ENCODE measurements around a stretch of chr6.

- RRBS, result no CpG with 5 or more reads among the region's 10 CpGs
Measured at GRCh38 chr6:163965841-163966576, 551.5 kb downstream of the QKI start.

- RRBS, result no CpG with 5 or more reads among the region's 6 CpGs
Measured at GRCh38 chr6:163986184-163986827, 571.8 kb downstream of the QKI start.

DNA sequence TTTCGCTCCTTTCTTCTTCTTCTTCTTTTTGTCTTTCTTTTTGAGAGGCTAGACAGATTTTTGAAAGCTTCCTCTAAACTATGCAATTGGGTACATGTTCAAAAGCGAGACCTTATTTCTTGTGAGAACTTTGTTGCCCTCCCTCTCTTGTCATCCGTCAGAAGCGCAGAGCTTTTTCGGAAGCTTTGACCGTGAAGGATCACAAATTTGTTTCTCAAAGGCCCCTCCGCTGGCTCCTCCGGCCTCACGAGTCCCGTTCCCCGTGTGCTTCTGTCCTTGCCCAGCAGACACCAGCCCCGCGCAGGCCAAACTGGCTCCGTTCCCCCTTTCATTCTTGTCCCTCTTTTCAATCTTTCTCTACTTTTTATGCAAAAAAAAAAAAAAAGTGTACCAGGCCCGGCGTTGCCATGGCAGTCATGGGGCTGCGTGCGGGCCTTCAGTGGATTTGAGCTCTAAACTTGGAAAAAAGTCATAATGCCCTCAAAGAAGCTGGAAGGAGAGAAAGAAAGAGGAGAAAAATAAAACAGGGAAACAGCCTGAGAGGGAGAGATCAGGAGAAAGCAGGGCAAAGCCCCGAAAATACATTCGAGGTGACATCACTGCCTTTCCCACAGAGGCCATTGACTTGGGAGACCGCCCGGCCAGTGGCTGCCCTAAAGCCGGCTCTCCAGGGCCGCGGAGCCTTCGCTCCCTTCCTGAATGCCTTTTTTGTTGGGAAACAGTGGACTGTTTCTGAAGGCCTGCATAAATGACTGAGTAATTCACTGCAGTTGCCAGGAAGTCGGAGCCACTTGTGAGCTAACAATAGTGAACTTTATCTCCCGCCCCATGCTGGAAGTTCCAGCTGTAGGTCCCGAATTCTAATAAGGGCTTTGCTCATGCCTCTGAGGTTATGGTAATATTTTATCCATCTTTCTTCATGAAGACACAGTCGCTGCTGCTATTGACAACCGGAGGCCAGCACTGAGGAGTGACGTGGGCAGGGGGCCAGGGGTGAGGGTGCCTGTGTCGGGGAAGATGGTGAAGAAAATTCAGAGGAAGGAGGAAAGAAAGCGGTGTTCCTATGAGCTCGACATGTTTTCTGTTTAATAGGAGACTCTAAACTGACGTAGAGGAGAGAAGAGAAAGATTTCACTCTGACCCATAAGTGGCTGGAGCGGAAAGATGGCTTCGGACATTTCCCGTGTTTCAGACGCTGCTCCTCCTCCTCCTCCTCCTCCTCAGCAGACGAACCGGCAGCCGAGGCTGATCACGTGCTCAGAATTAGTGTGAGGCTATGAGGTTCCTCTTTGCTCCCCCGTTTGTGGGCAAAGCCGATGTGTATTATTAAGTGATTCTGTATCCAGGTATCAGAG, 670.9 kb downstream of the QKI start:
- RRBS, result no CpG with 5 or more reads among the region's 46 CpGs

DNA sequence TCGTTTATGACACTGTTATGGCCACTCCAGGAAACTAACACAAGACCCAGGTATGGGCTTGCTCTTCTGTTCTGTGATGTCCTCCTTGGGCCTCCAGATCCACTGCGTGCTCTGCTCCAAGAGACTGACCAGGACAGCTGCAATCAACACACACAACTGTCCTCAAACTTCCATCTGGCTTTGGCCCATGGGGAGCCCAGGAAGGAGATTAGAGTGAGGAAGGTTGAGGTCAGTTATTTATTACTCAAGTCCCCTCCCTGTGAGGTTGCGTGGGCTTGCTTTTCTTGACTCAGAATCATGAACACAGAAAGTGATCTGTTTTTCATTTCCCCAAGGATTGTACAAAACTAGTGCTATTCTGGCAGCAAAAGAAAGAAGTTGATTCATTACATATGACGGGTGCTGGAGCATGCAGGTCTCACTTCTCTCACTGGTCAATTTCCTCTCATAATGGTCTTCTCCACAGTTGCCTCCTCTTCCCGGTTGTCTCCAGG, 888.5 kb downstream of the QKI start:
- RRBS, result no CpG with 5 or more reads among the region's 5 CpGs

DNA sequence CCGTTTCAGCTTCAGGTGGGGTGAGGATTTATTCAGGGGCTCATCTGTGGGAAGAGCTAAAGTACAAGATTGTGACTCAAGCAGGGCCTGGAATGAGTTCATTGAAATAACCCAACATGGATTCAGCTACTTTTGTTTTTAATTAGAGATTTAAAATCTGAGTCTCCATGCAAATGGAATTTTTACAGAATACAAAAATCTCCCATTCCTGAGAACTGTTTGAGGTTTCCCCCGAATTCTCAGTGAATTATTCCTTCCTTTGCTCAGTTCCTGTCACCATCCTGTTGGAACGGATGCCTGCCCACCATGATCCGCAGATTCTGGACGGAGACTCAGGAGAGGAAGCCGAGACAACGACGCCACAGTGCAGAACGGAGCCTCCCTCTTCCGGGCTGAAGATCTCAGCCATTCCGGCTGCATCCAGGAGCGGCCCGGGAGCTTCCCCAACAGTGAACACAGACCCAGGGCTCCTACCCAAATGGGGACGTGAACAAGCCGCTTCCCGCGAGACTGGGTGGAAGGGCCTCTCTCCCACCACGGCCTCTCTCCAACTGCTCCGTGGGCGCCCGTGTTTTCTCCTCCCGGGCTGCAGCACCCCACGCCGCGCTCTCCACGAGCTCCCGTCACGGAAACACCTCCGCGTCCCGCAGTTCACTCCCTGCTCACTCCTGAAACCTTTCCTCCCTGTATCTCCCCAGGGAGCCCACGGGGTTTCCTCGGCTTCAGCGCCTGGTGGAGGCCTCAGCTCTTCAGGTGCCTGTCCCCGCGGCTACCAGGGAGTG, 922.4 kb downstream of the QKI start:
- RRBS, result no CpG with 5 or more reads among the region's 36 CpGs

DNA sequence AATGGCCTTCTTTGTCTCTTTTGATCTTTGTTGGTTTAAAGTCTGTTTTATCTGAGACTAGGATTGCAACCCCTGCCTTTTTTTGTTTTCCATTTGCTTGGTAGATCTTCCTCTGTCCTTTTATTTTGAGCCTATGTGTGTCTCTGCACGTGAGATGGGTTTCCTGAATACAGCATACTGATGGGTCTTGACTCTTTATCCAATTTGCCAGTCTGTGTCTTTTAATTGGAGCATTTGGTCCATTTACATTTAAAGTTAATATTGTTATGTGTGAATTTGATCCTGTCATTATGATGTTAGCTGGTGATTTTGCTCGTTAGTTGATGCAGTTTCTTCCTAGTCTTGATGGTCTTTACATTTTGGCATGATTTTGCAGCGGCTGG, 523.7 kb downstream of the C6orf118 start:
- RRBS, result no CpG with 5 or more reads among the region's 3 CpGs

DNA sequence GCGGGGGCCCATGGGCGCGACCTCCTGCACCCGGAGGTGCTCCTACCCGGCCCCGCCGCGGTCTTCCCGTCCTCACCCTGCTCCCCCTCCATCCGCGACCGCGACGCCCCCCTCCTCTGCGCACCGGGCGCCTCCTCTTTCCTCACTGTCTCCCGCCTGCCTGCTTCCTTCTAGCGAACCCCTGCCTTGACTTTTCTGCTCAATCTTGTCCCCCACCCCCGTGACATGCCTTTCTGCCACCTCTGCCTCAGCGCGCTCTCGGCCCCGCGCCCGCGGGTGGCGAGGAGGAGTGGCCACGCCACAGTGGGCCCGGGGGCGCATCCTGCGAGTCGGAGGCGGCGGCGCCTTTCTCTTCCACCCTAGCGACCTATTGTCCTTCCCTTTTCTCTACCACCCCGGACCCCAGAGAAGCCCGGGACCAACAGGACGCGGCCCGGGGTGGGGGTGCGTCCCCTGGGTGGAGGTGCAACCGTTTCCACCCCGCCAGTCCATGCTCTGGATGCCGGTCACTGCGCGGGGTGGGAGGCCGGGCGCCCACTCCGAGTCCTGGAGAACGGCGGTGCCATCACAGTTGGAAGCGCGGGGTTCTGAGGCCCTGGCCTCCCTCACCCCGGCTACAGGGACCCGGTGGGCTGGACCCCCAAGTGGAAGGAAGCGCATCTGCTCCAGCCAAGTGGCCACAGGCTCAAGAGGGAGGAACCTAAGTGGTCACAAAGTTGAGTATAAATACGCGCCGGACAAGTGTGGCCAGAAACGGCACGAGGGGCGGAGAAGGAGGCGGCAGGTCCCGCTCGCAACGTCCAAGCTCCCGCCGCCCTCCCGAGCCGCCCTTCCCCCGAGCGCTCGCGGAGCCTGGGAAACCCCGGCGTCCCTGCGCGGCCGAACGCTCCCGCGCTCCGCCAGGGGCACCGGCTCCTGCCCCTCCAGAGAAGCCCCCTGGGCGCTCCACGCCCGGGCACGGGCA, 1.9 kb downstream of the PDE10A start:
- RRBS, result 3% methylated on average over 53 of the region's 90 CpGs

- RRBS, result no CpG with 5 or more reads among the region's 7 CpGs
Measured at GRCh38 chr6:165752860-165753125, 89.8 kb upstream of the PDE10A start.

DNA sequence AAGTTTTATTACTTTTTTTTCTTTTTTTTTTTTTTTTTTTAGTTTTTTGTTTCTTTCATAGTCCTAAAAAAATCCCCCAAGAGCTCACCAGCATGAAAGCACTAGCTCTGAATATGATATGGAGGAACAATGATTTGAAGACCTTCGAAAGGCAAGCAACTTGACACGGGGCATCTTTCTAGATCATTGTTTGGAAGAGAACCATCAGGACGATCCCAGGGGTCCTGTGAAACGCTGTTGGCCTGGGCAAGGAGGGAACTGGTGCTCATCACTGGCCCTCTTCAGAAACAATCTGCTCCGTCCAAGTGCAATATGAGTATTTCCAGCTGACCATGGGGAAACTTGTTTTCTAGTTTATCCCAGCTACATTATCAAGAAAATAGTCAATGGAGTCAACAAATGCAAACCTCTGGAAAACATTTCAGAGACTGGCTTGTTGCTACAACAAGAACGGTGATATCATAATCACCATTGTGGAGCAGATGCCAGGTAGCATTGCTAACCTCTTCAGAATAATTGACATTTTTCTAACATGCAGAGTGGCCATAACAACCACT, 111.8 kb upstream of the PDE10A start:
- RRBS, result no CpG with 5 or more reads among the region's 6 CpGs

- RRBS, result 6% methylated on average over 6 of the region's 49 CpGs
Measured at GRCh38 chr6:165988732-165990022, 178.5 kb downstream of the TBXT start.

GRCh38 chr6:166319206-166319852, 11.1 kb upstream of the PRR18 start:
- RRBS, result no CpG with 5 or more reads among the region's 5 CpGs

DNA sequence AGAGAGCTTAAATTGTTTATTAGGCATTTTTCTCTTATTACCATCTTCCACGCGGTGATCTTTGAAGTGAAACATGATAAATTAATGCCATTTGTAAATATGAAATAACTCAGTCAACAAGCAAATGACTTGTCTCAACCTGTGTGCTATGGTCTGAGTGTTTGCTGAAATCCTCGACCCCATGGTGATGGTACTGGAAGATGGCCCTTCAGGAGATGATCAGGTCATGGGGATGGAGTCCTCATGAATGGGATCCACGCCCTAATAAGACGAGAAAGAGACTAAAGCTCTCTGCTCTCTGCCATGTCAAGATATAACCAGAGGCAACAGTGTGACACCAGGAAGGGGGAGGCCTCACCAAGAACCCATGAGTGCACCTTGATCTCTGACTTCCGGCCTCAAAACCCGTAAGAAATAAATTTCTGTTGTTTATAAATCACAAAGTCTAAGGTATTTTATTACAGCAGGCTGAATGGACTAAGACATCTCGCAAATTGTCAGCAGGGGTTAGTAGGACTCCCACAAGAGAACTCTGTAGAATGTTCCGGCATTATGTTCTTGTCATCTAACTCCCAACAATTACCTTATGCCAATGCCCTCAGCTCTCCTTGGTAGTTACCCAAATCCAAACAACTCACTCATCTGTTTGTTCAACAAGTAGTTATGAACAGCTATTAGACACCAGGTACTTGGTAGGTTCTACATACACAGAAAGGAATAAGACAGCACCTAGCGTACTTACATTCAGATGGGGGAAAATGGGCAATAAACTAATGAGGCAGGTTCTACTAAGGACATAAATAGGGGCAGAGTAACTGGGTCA, 4.5 kb downstream of the SFT2D1 start:
- RRBS, result no CpG with 5 or more reads among the region's 10 CpGs

- RRBS, result no CpG with 5 or more reads among the region's 7 CpGs
Measured at GRCh38 chr6:166360869-166361637, 18.7 kb upstream of the SFT2D1 start.

DNA sequence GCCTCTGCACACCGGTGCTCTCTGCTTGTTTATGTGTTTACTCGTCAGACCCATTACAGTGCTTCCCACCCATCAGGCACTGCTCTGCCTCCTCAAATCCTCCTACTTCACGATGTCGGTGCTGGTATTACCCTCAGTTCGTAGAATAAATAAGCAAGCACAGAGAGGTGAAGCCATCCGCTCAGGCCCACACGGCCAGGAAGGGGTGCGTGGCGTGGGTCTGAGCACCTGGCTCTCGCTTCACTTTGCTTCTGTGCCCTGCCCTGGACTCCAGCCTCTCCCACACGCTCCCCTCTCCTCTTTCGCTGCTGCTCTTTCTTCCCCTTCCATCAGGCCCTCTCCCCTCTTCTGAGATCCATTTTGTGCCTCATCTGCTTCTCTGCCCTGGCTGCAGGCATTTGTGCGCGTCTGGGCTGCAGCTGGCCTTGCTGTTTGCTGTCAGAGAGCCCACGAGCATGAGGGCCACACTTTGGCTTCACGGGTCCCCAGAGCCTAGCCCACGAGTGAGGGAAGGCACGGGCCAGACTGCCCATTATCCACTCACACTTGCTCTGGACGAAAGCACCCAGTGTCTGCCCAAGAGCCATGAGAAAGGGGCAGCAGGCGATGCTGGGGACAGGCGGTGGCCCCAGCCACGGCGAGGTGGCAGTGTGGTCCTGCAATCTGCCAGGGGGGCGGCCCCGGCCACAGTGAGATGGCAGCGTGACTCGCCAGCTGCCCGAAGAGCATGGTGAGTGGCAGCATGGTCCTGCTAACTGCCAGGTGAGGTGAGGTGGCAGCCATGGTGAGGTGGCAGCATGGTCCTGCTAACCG, 96.2 kb upstream of the MPC1 start:
- RRBS, result no CpG with 5 or more reads among the region's 29 CpGs

GRCh38 chr6:166538623-166538844, 47.9 kb downstream of the RAMACL start:
- RRBS, result no CpG with 5 or more reads among the region's 7 CpGs

- RRBS, result no CpG with 5 or more reads among the region's 12 CpGs
Measured at GRCh38 chr6:166598409-166599236, 12.1 kb upstream of the RAMACL start.

DNA sequence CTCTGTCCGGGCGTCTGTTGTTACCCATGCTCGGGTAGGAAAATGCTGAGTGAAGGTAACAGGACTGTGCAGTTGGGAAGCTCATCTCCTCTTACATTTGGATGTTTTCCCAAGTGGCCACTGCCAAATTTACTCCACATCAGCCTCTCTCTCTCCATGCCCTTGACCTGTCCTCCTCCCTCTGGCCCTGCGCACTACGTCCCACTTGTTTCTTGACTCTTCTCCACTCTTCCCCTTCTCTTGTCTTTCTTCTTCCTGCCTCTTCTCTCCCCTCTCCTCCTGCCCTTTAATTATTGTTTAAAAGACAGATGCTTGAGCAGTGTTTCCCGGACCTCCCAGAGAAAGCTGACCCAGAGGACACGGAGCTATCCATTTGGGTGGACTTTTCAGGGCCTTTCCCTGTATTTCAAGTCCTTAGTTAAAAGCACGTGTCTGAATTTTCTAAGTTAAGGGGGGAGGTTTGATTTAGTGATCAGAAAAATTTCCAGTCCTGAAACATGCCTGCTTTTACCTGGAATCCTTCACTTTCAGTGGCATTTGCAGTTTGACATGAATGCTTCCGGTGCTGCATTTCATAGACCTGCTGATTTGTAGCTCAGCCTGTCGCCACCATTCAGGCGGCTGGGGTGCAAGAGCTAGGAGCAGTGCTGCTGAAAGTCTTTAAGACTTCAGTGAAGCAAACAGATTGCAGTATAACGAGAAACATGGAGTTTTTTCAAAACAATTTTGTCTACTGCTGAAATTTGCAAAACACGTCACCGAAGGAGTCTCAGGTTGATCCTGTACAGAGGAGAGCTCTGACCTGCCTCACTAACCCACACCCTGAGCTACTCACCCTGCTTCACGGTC, 14.2 kb downstream of the RPS6KA2 start:
- RRBS, result no CpG with 5 or more reads among the region's 15 CpGs

- RRBS, result 16% methylated on average over 5 of the region's 13 CpGs
Measured at GRCh38 chr6:166628522-166628976, 1.5 kb upstream of the RPS6KA2 start.

GRCh38 chr6:166744915-166745225, 117.8 kb upstream of the RPS6KA2 start:
- RRBS, result no CpG with 5 or more reads among the region's 6 CpGs

- RRBS, result 65% methylated on average over 6 of the region's 18 CpGs
Measured at GRCh38 chr6:166748022-166748496, 121.0 kb upstream of the RPS6KA2 start.